Osteocyte (in vitro differentiated cells): ENCODE measurements around a stretch of chr14.

DNA sequence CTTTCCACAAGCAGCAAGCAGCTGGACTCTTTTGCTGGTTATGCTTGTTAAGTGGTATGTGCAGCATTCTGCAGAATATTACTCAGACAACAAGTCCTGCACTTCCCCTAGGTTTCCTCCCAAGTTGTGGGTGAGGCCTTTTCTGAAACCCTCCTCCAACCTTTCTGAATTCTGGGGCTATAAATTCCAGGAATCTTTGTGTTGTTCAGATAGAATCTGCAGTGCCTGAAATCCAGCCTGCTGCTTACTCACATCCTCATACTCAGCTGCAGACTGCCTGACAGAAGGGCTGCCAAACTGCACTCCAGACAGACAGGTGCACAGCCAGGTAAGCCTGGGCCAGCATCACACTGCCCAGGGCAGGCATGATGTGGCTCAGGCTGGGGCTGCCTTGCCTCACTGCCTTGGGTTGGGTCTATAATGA lies 6.2 kb upstream of the DHRS2 start:
- PRO-cap, result no peak

GRCh38 chr14:24103281-24103828 lies 9.2 kb downstream of the PCK2 start:
- PRO-cap, result no peak

- PRO-cap, result no peak
These were observed 6.9 kb upstream of the FITM1 start for GRCh38 chr14:24123463-24124105.

DNA sequence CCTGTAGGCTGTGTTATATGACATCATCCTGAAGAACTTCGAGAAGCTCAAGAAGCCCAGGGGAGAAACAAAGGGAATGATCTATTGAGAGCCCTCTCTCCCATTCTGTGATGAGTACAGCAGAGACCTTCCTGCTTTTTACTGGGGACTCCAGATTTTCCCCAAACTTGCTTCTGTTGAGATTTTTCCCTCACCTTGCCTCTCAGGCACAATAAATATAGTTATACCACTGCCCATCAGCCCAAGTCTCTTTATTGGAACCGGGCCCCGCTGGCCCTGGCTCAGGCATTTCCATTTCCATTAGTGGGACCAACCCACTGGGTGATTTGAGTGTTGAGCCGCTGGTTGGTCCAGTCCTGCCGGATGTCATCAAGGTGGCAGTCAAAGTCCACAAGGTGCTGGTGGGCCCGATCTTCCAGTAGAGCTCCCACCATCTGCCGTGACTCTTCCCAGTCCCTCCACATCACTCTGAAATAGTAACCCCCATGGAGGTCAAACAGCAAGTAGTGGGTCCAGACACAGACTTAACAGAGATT lies 2.6 kb downstream of the EMC9 start:
- PRO-cap, result no peak

DNA sequence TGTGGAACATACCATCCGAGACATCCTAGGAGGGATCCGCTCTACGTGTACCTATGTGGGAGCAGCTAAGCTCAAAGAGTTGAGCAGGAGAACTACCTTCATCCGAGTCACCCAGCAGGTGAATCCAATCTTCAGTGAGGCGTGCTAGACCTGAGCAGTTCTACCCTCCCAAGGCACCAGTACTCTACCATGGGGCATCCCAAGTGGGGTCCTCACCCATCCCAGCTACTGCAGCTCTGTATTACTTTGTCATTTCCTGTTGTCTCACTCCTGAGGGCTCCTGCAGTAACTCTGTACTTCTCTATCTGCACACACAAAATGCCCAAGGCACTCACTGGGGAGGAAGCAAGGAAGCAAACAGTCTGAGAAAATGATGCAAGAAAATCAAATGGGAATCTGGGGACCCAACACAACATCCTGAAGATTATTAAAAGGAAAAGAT lies 3.8 kb downstream of the TINF2 start:
- PRO-cap, result no peak

GRCh38 chr14:24290417-24290982 lies 9.1 kb downstream of the DHRS1 start:
- PRO-cap, result no peak

- PRO-cap, result no peak
These were observed 1.3 kb downstream of the DHRS1 start for GRCh38 chr14:24298243-24298689.

DNA sequence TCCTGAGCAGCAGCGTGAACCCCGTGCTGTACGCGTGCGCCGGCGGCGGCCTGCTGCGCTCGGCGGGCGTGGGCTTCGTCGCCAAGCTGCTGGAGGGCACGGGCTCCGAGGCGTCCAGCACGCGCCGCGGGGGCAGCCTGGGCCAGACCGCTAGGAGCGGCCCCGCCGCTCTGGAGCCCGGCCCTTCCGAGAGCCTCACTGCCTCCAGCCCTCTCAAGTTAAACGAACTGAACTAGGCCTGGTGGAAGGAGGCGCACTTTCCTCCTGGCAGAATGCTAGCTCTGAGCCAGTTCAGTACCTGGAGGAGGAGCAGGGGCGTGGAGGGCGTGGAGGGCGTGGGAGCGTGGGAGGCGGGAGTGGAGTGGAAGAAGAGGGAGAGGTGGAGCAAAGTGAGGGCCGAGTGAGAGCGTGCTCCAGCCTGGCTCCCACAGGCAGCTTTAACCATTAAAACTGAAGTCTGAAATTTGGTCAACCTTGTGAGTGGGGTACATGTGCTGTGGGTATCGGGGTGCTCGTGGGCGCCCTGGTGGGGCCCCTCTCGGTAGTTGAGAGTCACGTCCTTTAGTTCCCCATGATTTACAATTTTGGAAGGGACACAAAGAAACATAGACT lies 5.3 kb downstream of the LTB4R start:
- PRO-cap, result no peak

DNA sequence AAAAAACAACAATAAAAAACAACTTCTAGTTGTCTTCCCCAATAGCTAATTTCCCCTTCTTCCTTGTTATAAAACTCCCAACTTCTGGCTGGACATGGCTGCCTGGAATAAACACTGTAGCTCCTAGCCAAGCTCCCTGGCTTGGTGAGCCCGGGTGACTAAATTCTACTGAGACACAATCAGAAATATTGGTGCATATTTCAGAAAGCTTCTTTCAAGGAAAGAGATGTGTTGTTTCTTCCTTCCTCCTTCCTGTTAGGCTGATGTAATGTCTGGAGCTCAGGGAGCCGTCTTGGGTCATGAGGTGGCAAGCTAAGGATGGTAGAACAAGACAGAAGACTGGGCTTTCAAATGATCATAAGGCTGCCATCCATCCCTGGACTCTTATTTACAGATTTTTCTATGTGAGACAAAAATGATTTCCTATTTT lies 4.3 kb downstream of the CBLN3 start:
- PRO-cap, result no peak

GRCh38 chr14:24439423-24439813 lies 3.2 kb downstream of the SDR39U1 start:
- PRO-cap, result no peak

- PRO-cap, result no peak
These were observed 8.6 kb downstream of the STXBP6 start for GRCh38 chr14:25041318-25041843.

GRCh38 chr14:25090986-25091185 lies 40.9 kb upstream of the STXBP6 start:
- PRO-cap, result no peak

GRCh38 chr14:25095951-25096507 lies 46.1 kb upstream of the STXBP6 start:
- PRO-cap, result no peak

DNA sequence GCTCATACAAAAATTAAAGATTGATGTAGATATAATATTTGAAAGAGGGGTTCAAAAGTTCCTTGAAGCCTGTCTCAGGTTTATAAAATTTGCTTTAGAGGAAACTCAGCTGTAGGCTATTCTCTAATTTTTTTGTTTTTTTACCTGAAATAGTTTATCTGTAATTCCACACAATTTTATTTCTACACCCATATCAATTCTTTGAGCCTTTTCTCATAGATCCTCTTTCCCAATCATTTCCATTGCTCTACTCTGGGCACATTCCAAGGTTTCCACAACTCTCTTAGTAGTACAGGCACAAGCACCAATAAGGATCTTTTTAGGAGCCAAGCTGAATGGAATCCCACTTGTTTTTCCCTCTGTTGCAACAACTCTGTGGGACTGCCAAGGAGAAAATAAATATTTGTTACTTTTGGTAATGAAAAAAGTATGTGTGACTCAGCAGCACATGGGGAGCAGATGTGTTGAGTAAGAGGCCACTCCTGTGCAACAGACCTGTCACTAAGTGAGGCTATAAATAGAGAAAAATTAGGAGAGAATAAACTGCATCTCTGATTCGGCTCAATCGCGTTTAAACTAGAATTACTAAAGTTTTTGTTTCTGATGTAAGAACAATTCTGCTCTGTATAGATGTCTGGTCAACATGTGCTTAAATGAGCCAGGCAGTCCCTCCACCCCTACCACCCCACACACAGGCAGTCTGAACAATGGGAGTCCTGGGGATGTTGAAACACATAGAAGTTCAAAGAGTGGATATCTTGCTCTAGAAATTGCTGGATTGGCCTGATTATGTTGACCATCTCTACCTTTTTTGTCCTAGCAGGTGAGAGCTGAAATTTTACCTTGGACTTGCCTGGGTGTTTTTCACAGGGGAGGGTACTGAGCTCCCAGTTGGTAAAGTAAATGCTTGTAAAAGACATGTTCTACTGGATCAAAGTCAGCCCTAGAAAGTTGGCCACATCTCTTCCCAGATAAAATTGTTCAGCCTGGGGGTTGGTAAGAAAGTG lies 244.2 kb upstream of the NOVA1 start:
- PRO-cap, result unidirectional peak, minus-strand start at position 375 of the sequence

DNA sequence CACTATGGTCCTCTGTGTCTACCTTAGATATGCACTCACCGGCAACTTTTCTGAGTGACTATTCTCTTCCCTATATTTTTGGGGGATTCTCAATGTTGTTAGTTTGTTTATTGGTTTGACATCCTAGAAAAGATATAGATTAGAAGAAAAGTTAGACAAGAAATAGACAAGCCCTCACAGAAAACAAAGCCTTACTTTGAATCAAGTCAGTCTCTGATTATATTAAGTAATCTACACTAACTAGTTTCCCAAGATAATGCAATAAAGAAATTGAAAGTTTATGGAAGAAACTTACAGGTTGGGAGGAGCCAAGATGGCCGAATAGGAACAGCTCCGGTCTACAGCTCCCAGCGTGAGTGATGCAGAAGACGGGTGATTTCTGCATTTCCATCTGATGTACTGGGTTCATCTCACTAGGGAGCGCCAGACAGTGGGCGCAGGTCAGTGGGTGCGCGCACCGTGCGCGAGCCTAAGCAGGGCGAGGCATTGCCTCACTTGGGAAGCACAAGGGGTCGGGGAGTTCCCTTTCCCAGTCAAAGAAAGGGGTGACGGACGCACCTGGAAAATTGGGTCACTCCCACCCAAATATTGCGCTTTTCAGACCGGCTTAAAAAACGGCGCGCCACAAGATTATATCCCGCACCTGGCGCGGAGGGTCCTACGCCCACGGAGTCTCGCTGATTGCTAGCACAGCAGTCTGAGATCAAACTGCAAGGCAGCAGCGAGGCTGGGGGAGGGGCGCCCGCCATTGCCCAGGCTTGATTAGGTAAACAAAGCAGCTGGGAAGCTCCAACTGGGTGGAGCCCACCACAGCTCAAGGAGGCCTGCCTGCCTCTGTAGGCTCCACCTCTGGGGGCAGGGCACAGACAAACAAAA lies 578.2 kb upstream of the FOXG1 start:
- PRO-cap, result no peak

GRCh38 chr14:28281087-28281708 lies 485.4 kb upstream of the FOXG1 start:
- PRO-cap, result no peak

DNA sequence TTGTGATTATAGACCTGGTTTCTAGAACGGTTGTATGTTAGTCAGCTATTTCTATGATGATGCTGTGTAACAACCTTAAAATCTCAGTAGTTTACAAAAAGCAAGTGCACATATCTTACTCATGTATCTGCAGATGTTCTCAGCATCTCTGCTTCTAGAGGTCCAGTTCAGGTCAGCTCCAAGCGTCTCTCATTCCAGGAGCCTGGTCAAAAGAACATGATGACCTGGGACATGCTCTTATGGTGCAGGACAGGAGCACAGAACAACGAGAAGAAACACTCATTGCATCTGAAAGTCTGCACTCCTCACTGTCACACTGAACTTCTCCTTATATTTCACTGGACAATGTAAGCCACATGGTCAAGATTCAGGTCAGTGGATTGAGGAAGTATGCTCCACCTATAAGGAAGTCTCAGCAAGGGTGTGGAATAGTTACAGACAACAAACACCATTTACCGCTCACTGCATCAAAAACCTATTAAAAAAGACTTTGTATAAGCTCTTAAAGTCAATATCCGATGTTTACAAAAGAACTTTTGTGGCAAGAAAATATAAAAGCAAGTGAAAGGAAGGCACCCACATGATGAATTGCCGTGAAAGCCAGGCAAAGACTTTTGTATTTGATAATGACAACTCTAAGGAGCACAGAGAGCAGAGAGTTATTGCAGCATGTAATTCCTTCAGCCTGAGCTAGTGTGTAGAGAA lies 153.1 kb upstream of the FOXG1 start:
- PRO-cap, result no peak

GRCh38 chr14:29584943-29585530 lies 342.6 kb downstream of the PRKD1 start:
- PRO-cap, result no peak

GRCh38 chr14:30225159-30225603 lies 297.5 kb upstream of the PRKD1 start:
- PRO-cap, result no peak

- PRO-cap, result no peak
These were observed 42.3 kb downstream of the SCFD1 start for GRCh38 chr14:30664050-30665200.